Heart left ventricle (tissue), 7 donors: Measurements from ENCODE around the genes OSER1, GDAP1L1, CCN5 and RIMS4.

DNA sequence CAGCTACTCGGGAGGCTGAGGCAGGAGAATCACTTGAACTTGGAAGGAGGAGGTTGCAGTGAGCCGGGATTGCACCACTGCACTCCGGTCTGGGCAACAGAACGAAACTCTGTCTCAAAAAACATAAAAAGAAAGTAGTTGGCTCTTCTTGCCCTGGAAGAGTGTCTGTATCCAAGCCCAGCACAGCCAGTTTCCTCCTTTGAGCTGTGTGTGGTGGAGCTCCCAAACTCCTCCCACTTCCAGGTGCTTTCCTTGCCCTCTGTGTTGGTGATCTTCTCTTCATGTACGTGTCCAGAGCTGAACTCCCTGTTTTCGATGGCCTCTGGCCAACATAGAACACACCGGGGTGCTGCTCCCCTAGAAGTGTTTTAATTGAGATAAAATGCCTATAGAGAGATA lies 16.7 kb upstream of the SGK2 start:
- PRO-cap, 6 experiments = no peak in any of the 6 experiments
- RAMPAGE, long total RNA, 2 experiments = no peak in any of the 2 experiments
- RRBS = no CpG with 5 or more reads among the region's 7 CpGs

GRCh38 chr20:43814671-43815036 lies 87.9 kb upstream of the GTSF1L start:
- PRO-cap, 6 experiments = no peak in any of the 6 experiments
- RAMPAGE, long total RNA, 2 experiments = no peak in any of the 2 experiments
- RRBS = no CpG with 5 or more reads among the region's 20 CpGs

DNA sequence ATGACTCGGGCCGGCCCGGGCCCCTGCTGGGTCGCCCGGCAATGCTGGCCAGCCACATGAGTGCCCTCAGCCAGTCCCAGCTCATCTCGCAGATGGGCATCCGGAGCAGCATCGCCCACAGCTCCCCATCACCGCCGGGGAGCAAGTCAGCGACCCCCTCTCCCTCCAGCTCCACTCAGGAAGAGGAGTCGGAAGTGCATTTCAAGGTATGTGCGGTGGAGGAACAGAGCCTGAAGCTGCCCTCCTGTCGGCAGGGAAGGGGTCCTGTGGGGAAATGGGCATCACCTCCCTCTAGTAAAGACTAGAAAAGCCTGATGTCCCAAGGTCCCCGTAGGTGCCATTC lies 135.7 kb downstream of the JPH2 start:
- PRO-cap, 6 experiments = no peak in any of the 6 experiments
- RAMPAGE, long total RNA, 2 experiments = no peak in any of the 2 experiments
- RRBS = 87% methylated on average over 3 of the region's 15 CpGs

GRCh38 chr20:44089824-44090318 lies 97.1 kb downstream of the JPH2 start:
- PRO-cap, 6 experiments = no peak in any of the 6 experiments
- RAMPAGE, long total RNA, 2 experiments = no peak in any of the 2 experiments
- RRBS = no CpG with 5 or more reads among the region's 3 CpGs

DNA sequence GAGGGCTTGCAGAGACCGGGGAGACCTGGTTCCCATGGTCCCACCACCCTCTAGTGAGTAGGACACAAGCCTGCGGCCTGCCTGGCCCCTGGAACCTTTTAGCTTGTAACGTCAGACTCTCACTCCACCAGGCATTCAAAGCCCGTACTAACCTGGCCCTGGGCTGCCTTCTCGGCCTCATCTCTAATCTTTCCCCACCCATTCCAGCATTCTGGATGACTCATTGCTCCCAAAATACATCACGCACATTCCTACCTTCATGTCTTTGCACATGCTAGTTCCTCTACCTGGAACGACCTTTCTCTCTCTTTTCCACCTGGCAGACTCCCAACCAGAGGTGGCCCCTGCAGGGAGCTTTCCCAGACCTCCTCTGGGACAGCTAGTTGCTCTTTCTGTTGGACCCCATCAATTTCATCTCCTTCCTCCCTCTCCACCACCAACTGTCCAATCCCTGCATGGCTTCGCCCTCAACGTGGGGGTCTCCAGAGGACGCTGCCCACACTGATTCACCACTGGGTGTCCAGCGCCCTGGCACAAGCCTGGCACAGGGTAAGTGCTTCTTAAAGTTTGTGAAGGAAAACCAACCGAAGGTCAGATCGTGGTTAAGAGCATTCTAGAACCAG lies 35.3 kb downstream of the JPH2 start:
- PRO-cap, 6 experiments = peak in 6 of 6 experiments; most common plus-strand start position 378 of the sequence (in 1); most common minus-strand start position 149 of the sequence (in 4)
- RAMPAGE, long total RNA, 2 experiments = no peak in any of the 2 experiments
- RRBS = no CpG with 5 or more reads among the region's 13 CpGs

GRCh38 chr20:44209701-44210109 lies 866 bp downstream of the OSER1 start:
- PRO-cap, 6 experiments = no peak in any of the 6 experiments
- RAMPAGE, long total RNA, 2 experiments = no peak in any of the 2 experiments
- RRBS = no CpG with 5 or more reads among the region's 15 CpGs

DNA sequence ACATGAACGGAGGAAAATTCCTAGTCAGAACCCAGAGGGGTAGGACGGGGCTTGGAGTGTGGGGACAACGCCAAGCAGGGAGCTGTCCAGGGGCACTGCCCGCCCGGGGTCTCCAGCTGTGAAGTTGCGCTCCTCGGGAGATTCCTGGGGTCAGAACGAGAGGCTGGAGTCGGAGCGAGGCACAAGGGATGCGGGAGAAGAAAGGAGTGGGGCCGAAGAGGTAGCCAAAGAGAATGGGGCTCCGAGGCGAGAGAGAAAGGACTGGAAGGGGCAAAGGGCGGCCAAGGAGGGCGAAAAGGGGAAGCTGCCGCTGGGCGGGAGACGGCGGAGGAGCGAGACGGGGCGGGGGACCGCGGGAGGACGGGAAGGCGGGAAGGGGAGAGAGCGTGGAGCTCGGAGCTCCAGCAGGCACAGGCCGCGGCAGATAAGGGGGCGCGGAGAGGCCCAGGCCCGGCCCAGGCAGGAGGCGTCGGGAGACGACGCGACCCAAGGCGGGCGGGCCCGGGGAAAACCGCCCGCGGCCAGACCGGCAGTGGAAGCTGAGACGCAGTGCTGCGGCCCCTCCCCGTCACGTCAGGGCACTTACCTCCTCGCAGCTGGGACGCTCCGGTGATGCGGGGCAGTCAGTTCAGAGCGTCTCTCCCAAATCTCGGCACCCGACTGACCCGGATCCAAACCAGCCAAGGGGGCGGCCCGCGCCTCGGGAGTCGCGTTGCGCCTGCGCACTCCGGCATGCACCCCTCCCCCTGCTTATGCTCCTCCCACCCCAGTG lies at the start of gene OSER1:
TSS of gene OSER1 (minus strand) at position 662 of the 772 bp plus-strand sequence.
- PRO-cap, 6 experiments = peak in 6 of 6 experiments; most common minus-strand start position 654 of the sequence (in 3)
- RAMPAGE, long total RNA, 2 experiments = start-site peak on the minus strand in 2 of 2 experiments, centred at positions 653 to 657 of the sequence, 169 to 389 reads per replicate
- RRBS = 1% methylated on average over 29 of the region's 67 CpGs

GRCh38 chr20:44246917-44247738 lies at the start of gene GDAP1L1:
GDAP1L1 (plus strand) TSS chr20:44247308.
- PRO-cap, 6 experiments = no peak in any of the 6 experiments
- RAMPAGE, long total RNA, 2 experiments = no peak in any of the 2 experiments
- RRBS = 2% methylated on average over 10 of the region's 42 CpGs

DNA sequence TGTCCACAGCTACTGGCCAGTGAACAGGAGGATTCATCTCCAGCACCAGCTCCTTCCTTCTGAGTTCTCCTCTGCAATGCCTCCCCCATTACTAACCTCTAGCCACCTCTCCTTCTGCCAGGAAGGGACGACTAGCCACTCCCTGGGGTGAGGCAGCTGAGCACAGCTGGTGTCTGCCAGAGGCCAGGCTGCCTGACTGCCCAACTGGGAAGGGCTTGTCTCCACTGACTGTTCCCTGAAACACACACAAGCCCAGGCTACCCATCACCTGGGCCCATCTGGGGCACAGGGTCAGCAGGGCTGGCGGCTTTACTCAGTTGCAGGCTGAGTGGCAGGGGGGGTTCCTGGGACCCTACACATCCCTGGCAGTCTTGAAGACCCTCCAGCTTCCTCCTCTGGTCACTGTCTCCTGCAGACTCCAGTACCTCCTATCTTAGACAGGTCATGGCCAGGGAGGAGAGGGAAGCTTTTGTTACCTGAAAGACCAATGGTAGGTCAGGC lies 12.3 kb upstream of the R3HDML start:
- PRO-cap, 6 experiments = no peak in any of the 6 experiments
- RAMPAGE, long total RNA, 2 experiments = no peak in any of the 2 experiments
- RRBS = no CpG with 5 or more reads among the region's 2 CpGs

DNA sequence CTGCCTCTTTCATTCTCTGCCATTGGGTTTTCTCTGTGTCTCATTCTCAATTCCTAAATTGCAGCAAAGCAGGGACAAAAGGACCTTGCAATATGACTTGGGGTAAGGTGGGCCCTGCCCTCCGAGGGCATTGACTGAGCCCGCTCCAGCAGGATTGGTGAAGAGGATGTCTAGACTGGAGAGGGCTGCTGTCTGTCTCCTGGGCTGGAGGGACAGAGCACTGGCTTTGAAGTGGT lies 278 bp upstream of the R3HDML start:
- PRO-cap, 6 experiments = no peak in any of the 6 experiments
- RAMPAGE, long total RNA, 2 experiments = no peak in any of the 2 experiments
- RRBS = no CpG with 5 or more reads among the region's 2 CpGs

- PRO-cap, 6 experiments = no peak in any of the 6 experiments
- RAMPAGE, long total RNA, 2 experiments = no peak in any of the 2 experiments
- RRBS = no CpG with 5 or more reads among the region's 13 CpGs
Observed at GRCh38 chr20:44447581-44448827, 27.7 kb upstream of the TTPAL start.

DNA sequence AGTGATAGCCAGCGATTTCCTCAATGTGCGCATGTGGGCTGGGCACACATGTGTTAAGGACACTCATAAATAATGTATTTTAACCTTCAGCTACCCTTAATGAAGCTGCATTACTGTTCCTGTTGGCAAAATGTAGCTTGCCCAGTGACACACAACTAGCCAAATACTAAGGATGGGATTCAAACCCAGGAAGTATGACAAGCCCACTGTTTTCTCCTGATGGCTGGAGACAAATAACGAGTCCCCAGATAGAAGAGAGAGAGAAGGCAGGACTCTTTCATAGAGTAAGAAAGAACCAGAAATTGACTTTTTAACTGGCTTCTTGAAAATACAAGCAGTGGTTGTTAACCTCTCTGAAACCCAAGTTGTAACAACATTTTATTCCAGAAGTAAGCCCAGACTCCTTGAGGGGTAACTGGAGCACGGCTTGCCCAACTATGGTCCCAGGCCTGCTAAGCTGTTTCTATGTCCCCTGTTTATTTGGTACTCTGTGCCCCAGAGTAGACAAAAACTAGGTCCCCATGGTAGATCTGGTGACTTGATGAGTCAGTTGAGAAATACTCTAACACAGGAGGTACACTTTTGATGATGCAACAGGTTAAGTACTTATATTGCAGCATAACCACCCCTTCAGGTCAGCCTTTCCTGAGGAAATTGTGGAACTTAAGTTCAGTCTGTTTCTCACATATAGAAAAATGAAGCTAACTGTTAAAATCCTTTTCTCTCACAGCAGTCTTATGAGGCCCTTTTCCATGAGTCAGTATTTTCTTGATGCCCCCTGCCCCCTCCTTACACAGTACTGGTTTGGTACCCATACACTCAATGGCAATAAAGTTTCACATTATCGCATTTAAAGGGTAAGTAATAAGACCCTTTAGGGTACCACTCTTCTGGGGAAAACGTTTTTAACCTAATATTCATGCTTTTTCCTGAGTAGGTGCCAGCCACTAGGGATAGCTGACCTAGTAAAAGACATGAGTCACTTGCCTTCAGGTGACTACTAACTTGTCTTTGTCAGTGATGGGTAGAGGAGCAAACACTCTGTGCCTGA lies 19.5 kb downstream of the TTPAL start:
- PRO-cap, 6 experiments = no peak in any of the 6 experiments
- RAMPAGE, long total RNA, 2 experiments = no peak in any of the 2 experiments
- RRBS = no CpG with 5 or more reads among the region's 6 CpGs

GRCh38 chr20:44587669-44588115 lies 5.3 kb downstream of the PKIG start:
- PRO-cap, 6 experiments = no peak in any of the 6 experiments
- RAMPAGE, long total RNA, 2 experiments = no peak in any of the 2 experiments
- RRBS = no CpG with 5 or more reads among the region's 6 CpGs

GRCh38 chr20:44596894-44597436 lies 14.6 kb downstream of the PKIG start:
- PRO-cap, 6 experiments = no peak in any of the 6 experiments
- RAMPAGE, long total RNA, 2 experiments = no peak in any of the 2 experiments
- RRBS = no CpG with 5 or more reads among the region's 4 CpGs

GRCh38 chr20:44598408-44598895 lies 16.1 kb downstream of the PKIG start:
- PRO-cap, 6 experiments = peak in 6 of 6 experiments; most common plus-strand start chr20:44598629 (in 6); most common minus-strand start chr20:44598524 (in 4)
- RAMPAGE, long total RNA, 2 experiments = no peak in any of the 2 experiments
- RRBS = no CpG with 5 or more reads among the region's 4 CpGs

DNA sequence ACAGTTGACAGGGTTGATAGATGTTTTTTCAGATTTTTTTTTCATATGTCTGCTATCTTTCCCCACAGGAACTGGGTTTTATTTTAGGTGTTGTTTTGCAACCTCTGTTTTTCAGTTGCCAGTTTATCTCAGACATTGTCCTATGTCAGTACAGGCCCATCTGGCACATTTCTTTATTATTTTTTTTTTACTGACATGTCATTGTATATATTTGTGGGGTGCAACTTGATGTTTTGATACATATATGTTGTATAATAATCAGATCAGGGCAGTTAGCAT lies 28.3 kb downstream of the PKIG start:
- PRO-cap, 6 experiments = no peak in any of the 6 experiments
- RAMPAGE, long total RNA, 2 experiments = no peak in any of the 2 experiments

DNA sequence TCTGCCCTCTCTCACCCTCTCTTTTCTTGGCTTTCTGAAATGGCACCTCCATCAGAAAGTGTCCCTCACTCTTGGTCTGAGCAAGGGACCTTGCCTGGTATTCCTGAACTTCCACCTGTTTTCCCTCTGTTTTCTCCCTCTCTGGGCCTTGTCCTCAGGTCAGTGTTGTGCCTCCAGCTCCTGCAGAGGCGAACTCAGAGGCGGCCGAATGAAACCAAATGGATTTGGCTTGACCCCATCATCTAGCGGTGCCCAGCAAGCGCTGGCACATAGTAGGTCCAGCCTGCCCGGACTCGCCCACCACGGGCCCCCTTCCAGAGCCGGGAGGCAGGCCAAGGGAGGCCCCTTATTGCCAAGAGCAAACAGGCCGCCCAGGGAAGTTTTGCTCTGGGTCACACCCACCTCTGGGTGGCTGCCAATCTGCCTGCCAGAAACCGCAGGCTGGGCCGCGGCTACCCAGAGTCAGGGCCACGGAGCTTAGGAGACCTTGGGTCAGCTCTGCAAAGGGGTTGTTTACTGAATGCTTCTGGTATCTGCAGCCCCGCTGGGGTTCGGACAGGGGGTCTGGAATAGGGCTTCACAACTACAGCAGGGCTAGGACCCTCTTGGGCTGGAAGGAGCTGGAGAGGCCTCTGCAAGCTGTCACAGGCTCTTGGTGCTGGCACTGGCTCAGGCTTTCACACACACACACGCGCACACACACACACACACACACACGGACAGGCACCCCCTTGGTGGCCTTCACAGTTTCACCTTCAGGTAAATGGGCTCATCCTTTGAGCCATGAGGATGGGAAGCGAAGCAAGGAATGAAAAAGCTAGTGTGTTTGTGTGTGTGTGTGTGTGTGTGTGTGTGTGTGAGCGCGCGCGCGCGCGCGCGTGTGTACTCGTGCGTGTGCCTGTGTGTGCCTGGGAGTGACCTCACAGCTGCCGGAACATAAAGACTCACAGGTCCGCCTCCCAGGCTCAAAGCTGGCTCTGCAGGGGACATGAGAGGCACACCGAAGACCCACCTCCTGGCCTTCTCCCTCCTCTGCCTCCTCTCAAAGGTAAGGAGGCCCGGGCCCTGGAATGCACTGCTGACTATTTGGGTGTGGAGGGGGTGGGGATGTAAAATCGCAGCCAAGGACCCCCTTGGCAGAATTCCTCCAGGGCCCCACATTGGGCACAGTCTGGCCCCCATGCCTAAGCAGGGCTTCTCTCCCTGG lies at the start of gene CCN5:
TSS of gene CCN5 (plus strand) at position 967 of the 1,207 bp plus-strand sequence.
- PRO-cap, 6 experiments = peak in 6 of 6 experiments; most common plus-strand start position 968 of the sequence (in 6); most common minus-strand start position 195 of the sequence (in 1)
- RAMPAGE, long total RNA, 2 experiments = start-site peak on the plus strand in 2 of 2 experiments, centred at positions 455 to 470 of the sequence, 503 to 927 reads per replicate
- RRBS = 83% methylated on average over 2 of the region's 36 CpGs

DNA sequence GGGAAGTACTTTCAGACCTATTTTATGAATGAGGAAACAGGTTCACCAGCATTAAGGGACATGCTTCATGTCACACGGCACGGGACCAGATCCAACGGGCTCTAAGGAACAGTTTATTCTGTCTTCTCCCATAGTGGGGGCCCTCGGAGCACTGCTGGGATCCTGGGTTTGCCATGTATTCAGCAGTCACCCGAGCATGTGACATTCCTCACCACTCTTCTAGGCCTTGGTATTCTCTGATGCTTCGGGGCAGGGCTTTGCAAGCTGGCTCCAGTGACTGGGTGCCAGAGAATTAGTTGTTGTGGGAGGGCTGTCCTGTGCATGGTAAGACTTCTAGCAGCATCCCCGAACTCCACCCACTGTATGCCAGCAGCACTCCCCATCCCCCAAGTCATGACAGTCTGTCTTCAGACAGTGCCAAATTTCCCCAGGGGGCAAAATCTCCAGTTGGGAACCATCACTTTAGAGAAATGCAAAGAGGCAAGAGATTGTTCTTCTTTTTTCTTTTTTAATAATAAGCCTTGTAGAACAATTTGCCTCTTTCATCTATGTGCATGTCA lies 5.5 kb downstream of the CCN5 start:
- PRO-cap, 6 experiments = peak in 1 of 6 experiments; most common plus-strand start position 287 of the sequence (in 1); most common minus-strand start position 201 of the sequence (in 1)
- RAMPAGE, long total RNA, 2 experiments = no peak in any of the 2 experiments
- RRBS = no CpG with 5 or more reads among the region's 7 CpGs

DNA sequence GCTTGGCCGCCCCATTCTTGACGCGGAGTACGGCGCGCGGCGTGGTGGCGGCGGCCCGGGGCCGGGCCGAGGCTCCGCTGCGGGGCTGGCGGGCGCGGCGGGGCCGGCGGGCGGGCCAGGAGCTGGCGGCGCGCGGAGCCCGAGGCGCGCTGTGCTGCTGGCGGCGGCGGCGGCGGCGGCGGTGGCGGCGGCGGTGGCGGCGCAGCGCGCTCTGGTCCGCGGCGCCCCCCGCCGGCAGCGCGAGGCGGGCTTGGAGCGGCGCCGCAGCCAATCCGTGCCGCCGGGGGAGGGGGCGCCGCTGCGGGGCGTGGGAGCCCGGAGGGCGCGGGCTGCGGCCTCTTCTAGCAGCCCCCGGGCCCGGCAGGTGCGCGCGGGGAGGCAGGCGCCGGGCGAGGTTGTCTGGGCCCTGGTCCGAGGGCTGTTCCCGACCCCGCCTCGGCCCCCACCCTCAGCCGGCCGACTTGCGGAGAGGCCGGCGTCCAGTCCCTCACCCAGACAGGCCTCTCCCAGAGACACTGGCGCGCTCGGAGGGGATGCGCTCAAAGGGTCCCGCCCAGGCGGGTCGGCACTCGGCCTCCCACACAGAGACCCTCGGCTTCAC lies at the start of gene RIMS4:
TSS of gene RIMS4 (minus strand) at position 213 of the 601 bp plus-strand sequence.
- PRO-cap, 6 experiments = no peak in any of the 6 experiments
- RAMPAGE, long total RNA, 2 experiments = no peak in any of the 2 experiments
- RRBS = 1% methylated on average over 44 of the region's 91 CpGs

- PRO-cap, 6 experiments = no peak in any of the 6 experiments
- RAMPAGE, long total RNA, 2 experiments = no peak in any of the 2 experiments
- RRBS = no CpG with 5 or more reads among the region's 7 CpGs
Observed at GRCh38 chr20:44903669-44904280, 6.1 kb upstream of the PABPC1L start.